ENCODE results near the genes COL15A1, CAVIN4 and OR13C8.

GRCh38 chr9:98943283-98944131 is at the start of gene COL15A1:
TSS of gene COL15A1 (plus strand) at chr9:98943907.
- RRBS = 2% methylated on average over 21 of the region's 73 CpGs

DNA sequence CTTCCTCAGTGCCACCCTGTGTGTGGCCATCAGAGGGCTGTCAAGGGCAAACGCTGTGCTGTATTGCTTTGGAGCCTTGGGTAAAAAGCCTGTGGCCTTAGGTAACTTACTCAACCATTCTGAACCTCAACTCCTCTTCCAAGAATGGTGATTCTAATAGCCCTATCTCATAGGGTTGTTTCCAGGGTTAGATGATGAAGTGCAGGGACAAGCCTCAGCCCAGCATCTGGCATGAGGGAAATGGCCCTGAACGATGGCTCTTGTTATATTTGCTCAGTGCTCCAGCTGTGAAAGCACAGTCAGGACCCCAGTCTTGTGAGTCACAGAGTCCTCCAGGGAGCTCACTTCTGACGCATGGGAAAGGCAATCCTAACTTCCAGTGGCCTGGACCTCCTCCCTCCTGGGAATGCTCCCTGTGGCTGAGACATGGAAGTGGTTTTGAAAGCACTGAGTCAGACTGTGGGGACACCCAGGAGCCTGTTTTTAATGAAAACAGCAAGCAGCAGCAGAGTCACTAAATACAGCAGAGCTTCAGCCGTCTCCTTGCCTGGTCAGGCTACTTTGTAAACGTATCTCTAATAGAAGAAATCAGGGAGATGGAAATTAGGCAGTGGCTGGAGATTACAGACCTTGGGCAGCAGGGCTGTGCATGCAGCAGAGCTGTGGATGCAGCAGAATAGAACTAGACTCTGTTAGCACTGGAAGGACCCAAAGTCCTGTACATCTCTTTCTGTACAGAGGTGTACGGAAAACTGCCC is 45.9 kb downstream of the COL15A1 start:
- RRBS = no CpG with 5 or more reads among the region's 6 CpGs

DNA sequence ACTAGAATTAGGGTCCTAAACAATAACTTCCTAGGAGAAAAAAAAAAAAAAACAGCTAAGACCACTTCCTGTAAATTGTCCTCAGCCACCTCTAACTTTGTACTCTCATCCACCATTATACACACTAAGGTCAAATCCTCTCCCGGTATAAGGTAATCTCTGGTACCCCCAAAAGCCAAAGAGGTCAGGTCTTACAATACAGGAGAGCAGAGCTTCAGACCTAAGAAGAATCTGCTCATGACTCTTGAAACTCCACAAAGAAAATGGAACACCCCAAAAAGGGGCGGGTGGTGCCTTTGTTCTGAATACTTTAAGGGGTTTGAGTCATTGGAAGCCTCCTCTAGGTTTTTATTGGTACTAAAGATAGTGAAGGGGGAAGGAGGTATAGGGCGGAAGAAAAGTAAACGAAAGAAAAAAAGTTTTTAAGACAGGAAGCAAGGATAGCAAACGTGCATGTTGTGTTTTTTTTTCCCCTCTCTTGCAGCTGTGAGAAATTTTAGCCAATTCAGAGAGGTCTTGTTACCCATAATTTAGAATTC is 69.9 kb downstream of the COL15A1 start:
- RRBS = no CpG with 5 or more reads among the region's 5 CpGs

GRCh38 chr9:99226227-99226561 is 4.1 kb downstream of the SEC61B start:
- RRBS = no CpG with 5 or more reads among the region's 4 CpGs

GRCh38 chr9:99360048-99360530 is 138.0 kb downstream of the SEC61B start:
- RRBS = no CpG with 5 or more reads among the region's 3 CpGs

GRCh38 chr9:100351750-100352742 is 696 bp downstream of the TEX10 start:
- RRBS = 2% methylated on average over 25 of the region's 56 CpGs

DNA sequence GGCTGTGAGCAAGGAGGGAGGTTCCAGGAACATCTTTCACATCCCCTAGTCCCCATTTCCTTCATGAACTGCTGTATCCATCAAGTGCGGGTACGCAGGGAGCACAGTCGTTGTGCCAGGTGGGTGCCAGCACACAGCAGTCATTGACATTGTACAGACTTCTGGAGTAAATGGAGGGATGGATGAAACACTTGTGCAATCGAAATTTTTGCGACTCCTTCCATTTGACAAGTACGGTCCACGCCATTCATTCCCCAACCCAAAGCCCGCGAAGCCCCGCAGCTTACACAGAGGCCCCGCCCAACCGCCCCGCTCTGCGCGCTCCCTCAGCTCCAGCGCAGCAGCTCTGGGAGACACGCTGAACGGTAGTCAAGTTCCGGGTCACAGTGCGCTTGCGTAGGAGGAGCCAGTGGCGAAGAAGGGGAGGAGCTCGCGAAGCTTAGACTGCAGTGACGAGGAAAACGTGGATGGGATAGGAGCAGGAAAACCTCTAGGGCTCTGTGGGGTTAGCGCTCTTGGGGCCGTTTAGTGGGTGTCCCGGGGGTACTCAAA is 15.5 kb upstream of the MSANTD3 start:
- RRBS = no CpG with 5 or more reads among the region's 29 CpGs

DNA sequence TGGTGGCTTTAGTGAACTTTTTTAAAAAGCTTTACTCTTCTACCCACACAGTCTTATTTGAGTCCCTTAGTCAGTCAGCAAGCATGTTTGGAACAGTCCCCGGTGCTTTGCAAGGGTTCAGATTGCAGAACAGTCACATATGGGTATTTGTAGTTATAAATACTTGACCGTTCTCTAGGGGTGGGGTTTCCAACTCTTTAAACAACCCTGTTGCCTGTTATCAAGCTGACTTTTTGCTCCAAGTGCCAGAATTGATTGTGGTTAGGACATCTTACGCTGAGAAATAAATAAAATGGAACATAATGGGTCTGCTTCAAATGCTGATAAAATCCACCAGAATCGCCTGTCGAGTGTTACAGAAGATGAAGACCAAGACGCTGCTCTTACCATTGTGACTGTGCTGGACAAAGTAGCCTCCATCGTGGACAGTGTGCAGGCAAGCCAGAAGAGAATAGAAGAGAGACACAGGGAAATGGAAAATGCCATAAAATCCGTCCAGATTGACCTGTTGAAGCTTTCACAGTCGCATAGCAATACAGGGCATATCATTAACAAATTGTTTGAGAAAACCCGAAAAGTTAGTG is at the start of gene CAVIN4:
CAVIN4 (plus strand) TSS at position 228 of the 584 bp plus-strand sequence.
- RRBS = no CpG with 5 or more reads among the region's 10 CpGs

DNA sequence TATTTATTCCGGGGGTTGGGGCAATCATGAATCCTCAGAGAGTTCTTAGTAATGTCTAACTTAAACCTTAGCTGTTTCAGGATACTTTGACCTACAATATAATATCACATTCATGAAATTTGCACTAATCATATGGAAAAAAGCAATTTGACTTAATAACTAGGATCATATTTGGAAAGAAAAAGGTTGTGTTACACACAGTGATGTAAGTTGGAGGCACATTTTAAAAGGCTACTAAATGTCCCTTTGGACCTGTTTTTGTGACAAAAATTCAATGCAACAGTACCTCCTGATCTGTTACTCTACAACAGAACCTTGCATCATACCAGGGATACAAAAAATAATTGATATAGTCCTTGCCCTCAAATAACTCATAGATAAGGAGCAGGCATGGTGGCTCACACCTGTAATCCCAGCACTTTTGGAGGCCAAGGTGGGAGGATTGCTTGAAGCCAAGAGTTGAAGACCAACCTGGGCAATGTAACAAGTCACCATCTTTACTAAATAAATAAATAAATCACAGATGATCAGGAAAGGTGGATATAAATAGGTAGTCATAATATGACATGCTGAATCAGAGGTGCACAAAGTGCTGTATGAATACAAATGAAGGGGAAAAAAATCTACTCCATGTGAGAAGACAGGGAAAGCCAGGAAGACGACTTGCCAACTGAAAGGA is 67.0 kb downstream of the BAAT start:
- RRBS = no CpG with 5 or more reads among the region's 2 CpGs

DNA sequence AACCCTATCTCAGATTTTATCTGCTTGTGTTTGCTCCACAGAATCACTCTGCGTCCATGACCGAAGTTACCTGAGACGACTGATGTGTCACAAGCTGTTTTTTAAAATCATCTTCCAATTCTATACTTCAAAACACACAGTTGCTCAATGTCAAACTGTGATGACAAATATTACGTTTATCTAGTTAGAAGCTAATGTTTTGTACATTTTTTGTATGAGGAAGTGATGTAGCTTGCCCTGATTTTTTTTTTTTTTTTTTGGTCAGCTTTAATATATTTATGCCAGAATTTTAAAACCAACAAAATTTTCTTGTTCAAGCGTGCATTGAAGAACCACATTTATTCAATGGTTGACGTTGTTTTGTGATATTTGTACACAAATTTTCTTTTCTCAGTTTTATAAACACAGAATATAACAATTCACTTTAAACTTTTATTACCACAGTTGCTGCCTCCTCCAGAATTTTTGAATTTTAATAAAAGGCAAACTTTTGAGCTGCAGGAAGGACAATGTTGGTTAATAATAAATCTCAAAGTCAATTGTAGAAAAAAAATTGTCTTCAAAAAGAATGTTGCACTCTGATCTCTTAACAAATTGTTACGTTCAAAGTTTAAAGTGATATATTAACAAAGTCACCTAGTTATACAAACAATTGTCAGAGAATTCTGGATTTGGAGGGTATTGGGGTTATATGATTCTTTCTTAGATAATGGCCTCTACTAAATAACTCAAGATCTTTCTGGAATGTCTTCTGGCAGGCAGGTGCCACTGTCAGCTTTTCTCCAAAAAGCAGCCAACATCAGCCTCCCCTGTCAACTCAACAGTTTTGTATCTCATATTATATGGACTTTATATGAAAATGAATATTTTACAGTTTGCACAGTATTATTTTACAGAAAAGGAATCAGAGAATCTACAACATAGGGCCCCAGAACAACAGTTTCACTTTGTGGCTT is 60.5 kb downstream of the BAAT start:
- RRBS = no CpG with 5 or more reads among the region's 7 CpGs

- RRBS = no CpG with 5 or more reads among the region's 6 CpGs
Observed at GRCh38 chr9:101429783-101430307, 5.7 kb downstream of the ALDOB start.

DNA sequence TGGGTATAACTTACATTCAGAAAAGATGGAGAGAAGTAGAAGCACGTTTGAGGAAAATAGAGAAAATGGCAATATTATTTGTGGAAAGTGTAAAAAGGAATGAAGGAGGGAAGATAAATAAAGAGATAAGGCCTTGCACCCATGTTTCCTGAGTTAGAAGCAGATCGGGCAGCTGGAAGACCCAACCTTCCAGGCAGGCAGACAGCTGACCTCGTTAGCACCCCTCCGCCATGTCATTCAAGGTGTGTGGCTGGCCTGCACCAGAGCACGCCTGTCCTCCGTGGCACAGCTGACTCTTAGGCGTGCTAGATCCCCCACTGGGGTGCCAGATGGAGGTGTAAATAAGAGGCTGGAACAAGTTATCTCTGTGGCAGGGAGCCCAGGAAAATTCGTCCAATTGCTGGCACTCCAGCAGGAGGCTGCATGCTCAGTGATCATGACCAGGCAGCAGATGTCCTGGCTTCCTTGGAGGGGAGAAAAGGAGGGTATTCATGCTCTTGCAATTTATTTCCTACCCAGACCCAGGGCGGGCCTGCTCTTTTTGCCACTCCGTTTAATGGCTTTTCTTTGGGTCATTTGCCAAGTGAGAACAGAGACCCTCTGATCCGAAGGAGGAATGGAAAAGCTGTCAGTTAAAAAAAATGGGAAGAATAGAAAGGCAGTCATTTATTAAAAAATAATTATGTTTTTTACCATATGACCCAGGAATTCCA is 7.8 kb upstream of the ALDOB start:
- RRBS = no CpG with 5 or more reads among the region's 11 CpGs

- RRBS = no CpG with 5 or more reads among the region's 18 CpGs
Observed at GRCh38 chr9:101551993-101552880, 18.6 kb downstream of the RNF20 start.

DNA sequence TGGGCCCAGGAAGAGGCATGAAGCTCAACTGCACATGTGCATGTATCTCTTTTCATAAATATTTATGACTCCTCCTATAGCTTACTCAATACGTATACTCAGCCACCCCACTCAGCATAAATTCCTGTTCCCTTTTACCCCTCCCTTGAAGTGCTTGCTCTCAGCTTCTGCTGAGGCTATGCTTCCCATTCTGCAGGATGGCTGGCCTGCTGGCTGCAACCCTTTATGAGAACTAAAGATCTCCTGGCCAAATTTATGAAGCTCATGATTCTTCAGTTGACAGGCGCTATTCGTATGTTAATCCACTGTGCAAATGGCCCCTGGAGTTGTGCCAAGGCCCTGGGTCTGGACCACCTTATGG is 14.7 kb downstream of the PPP3R2 start:
- RRBS = no CpG with 5 or more reads among the region's 3 CpGs

GRCh38 chr9:101605296-101605971 is 10.7 kb upstream of the PPP3R2 start:
- RRBS = no CpG with 5 or more reads among the region's 5 CpGs

DNA sequence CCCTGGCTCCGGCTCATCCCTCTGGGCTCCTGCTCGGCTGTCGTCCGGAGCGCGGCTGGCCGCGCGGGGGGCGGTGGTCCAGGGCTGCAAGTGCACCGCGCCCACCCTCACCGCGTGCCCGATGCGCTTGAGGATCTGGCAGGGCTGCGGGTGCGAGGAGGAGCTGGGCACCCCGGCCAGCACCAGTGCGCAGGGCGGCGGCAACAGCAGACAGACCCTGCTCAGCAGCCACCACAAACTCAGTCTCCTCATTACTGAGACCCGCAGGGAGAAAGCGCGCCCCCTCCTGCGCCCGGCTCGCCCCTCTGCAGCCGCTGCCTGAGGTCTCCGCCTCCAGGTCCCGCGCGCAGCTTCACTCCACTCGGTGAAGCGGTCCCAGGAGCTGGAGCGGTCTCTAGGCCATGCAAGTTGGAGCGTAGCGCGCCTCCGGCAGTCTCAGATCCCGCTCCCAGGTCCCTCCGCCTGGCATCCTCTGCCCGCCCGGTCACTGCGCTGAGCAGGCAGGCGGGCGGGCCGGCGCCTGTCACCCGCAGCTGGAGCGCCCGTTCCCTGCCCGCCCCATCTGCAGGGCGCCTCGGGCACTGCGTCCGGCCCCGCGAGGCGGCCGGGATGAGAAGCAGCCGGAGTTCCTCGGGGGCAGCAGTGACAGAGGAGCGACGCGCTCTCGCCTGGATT is 582 bp downstream of the GRIN3A start:
- RRBS = 6% methylated on average over 18 of the region's 67 CpGs

GRCh38 chr9:104568912-104569350 is at the start of gene OR13C8:
TSS of gene OR13C8 (plus strand) at chr9:104569168.
- RRBS = no CpG with 5 or more reads among the region's 4 CpGs

DNA sequence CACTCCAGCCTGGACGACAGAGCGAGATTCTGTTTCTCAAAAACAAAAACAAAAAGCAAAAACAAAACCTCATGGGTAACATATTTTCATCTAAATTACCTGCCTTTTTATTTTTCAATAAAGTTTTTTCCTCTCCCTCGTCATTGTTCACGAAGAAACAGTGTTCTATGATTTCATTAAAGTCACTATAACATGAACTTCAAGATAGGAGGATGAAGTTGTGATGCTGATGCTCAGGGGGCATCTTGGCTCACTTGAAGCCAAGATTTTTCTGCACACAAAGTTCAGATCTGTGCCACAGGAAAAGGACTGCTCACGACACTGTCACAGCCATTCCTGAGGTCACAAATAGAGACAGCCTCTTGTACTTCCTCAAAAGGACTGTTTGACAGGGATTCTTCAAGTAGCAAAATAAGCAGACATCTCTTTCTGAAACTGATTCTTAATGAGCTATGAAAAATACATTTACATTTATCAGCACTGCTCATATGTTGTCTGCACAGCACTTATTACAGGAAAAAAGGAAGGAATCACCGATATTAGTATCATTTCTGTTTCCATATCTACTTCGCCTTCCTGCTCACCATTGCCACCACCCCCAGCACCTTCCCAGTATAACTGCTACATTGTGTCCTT is 16.2 kb downstream of the NIPSNAP3B start:
- RRBS = no CpG with 5 or more reads among the region's 7 CpGs

GRCh38 chr9:104794078-104794677 is 30.2 kb downstream of the NIPSNAP3B start:
- RRBS = no CpG with 5 or more reads among the region's 4 CpGs

DNA sequence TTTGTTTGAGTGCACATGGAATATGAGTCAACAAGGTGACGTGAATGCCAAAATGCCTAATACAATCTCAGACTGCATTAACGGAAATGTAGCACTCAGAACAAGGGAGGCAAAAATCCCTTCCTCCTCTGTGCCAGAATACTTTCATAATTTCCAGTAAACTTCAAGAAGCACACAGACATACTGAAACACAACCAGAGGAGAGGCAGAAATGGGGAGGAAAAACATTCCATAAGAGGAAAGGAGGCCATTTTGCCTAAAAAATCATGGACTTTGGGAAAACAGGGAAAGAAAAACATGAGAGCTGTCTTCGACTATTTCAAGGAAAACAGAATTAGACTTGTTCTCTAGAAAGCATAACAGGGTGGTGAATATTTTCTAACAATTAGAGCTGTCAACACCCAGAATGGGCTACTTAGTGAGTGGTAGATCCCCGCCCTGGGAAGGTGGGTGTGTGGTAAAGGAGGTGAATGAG is 48.2 kb downstream of the ABCA1 start:
- RRBS = no CpG with 5 or more reads among the region's 4 CpGs